Bile duct (tissue), 1 donor: Measurements from ENCODE around the genes SF3B6 and PFN4.

DNA sequence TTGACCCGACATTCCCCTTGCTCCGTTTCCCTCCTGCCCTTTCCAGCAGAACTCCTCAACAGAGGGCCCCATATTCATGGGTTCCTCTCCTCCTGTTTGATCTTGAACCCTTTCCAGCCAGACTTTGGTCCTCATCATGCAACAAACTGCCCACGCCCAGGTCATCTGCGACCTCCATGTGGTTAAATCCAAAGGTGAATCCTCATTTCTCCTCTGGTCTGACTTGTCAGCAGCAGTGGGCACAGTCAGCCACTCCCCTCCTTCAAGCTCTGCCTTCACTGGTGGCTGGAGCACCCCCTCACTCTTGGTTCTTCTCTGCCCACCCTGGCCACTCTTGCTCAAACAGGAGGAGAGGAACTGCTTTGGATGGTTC, 2.7 kb downstream of the HS1BP3 start:
- PRO-cap, result no peak

DNA sequence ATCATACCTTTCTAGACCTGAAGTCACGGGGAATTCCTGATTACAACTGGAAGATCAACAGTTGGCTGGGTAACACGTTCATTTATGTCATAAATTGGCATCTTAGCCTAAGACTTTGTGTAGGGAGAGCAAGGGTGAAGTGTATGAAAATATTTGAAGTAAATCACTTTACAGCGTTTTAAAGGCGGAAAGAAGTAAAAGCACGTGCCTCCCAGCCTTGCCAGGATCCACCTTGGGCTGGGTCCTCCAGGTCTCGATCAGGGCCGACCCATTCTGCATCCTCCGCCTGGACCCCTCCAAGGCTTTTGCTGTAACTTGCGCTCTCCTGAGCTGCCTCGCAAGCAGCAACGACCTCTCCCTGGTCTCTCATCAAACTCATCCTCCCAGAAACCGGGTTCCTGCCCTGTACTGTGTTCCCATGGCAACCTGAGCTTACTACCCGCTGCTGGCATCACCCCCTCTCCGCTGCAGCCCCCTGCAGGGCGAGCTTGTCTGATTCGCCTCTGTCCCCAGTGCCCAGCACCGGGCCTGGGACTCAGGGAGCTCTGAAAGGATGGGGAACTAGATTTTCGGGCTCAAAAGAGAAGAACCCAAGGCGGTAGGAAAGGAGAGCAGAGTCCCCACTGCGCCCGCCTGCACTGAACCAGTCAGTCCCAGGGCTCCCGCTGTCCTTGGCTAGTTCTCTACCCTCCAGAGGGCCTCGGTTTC, 611 bp downstream of the HS1BP3 start:
- PRO-cap, result no peak

DNA sequence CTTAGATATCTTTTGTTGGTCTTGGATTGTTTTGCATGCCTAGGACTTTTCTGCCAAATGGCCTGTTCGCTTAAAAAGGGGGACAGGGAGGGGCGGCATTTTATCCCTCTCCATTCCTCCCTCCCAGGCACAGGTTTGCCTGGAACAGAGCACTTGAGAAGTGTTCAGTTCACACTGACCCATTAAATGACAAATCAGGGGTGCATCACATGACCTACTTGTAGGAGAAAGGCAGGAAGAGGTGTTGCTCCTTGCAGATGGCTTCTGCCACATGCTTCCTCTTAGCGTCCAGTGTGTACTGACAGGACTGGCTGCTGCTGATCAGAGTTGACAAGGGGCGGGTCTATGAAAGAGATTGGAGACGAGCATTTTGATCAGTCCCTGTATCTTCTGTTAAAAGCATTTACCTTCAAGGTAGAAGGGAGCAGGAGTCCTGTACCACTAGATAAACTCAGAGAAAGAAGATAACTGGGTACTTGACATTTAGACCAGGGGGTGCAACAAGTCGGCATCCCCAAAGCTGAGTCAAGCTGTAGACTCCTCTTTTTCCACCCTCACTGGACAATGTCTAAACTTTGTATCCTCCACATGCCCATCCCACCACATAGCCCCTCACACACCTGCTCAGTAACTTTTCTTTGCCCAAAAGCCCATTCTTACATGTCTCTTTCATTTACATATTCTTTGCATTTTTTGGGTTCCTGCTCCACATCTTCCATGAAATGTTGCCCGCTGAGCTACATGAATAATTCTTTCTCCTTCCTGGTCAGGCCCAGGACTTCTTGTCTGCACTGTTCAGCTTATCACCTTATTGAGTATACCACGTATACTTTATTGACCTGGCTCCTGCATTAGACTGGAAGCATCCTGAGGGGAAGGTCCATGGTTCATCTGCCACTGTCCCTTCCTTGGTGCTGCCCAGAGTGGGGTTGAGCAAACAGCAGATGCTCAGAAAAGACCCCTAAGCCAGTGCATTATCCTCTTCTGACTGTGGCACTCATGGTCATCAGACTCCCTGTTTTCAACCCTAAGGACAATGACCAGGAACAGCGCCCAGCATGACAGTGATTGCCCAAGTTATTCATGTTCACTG, 8.2 kb downstream of the APOB start:
- PRO-cap, result no peak

DNA sequence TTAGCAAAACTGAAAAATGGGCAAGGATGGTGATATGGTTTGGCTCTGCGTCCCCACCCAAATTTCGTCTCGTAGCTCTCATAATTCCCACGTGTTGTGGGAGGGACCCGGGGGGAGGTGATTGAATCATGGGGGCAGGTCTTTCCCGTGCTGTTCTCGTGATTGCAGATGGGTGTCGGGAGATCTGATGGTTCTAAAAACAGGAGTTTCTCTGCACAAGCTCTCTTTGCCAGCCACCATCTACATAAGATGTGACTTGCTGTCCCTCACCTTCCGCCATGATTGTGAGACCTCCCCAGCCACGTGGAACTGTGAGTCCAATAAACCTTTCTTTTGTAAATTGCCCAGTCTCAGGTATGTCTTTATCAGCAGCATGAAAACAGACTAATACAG, 4.0 kb downstream of the APOB start:
- PRO-cap, result no peak

- PRO-cap, result no peak
These were observed 26.6 kb upstream of the TDRD15 start for GRCh38 chr2:21097092-21097652.

- PRO-cap, result no peak
These were observed 207.2 kb downstream of the TDRD15 start for GRCh38 chr2:21330695-21331540.

- PRO-cap, result no peak
These were observed 272.5 kb downstream of the TDRD15 start for GRCh38 chr2:21396169-21396802.

DNA sequence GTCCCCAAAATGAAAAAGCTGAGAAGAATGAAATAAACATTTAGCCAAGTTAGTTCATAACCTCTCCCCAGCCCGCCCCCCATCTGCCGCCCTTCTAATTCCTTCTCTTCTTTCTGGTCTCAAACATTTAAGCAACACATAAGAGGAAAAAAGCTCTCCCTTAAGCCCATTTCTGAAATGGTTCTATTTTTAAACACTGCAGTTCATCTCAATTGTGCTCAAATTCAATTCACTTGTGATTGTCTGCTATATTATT, 479.9 kb downstream of the TDRD15 start:
- PRO-cap, result no peak

DNA sequence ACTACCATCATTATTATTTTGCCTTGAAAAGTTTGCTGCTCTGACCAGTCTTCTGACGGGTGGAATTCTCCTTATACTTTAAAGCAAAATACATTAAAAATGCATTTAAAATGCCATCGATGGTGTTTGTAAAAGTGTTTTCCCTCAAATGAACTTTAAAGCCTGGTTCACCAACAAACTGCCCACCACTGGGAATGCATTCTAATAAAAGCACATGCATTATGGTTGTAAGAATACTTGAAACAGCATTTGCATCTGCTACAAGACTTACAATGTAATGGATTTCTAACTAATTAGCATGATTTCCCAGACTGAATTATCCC, 825.3 kb upstream of the KLHL29 start:
- PRO-cap, result no peak

DNA sequence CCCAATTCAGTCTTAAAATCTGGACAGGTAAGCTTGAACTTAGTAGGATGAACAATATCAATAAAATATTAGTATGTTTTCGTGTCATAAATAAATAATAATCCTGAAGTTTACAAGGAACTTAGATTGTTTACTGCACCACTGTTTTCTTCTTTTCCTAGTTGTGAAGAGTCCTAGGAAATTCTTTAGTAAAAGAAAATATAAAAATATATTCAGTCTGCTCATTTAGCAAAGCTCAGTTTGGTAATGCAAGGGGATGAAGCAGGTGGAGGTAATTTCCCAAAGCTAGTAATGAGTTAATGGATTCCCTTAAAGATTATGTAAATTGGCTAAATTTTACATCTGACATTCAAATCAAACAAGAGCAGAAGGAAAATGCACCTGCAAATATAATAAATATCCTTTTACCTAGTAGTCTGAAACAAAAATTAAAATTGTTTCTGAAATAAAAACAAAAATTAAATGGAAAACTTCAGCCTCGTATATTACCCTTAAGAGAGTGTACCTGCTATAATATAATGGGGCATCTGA, 562.6 kb upstream of the KLHL29 start:
- PRO-cap, result no peak

GRCh38 chr2:23287311-23287621, 97.7 kb upstream of the KLHL29 start:
- PRO-cap, result no peak

DNA sequence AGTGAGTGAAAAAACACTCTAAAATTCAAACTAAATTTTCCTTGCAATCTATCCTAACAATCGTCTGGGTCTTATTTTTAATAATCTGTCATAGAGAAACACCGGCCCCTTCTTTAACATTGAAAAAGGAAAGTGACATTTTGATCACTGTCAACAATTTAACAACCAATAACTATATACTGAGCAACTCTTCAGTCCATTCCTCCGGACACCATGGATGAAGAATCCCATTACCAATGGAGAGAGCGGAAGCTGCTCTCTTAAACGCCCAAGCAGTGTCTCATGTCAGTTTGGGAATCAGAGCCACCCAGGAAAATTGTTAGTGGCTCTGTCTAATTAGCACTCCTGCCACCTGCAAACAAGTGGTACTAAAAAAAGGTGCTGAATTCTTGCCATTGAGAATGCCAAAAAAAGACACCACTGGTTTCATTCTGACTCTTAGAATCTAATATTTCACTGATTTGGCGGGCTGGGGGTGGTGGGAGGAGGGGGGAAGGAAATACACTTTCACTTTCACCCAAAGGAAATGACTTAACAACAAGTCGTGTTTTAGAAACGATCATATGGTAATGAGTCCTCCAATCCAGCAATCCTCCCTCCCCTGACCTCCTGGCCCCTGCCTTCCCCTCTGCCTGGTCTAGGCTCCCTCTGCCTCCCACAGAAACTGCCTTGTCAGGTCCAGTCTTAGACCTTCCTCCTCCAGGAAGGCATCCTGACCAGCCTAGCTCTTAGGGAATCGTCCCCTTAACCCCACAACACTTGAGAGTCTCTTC, 4.5 kb upstream of the KLHL29 start:
- PRO-cap, result no peak

GRCh38 chr2:23405307-23405815, 20.4 kb downstream of the KLHL29 start:
- PRO-cap, result no peak

DNA sequence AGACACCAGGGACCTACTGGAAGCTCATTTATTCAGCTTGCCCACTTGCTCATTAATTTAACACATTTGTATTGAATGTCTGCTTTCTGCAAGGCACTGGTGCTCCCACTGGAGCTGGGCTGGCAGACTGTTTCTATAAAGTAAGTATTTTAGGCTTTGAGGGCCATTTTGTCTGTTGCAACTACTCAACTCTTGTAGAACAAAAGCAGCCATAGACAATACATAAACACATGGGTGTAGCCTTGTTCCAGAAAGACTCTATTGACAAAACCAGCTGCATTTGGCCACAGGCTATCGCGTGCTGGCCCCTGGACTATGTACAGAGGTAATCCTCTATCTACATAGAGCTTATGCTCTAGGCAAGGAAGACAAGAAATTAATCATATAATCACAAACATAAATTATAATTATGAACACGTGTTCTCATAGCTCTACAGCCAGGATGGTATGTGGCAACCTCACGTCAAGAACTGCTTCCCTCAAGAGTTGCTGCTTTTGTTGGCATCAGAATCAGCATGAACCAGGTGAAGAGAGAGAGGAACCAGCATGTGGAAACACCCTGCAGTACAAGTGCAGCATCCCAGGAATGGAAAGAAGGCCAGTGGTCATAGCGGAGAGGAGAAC, 73.3 kb downstream of the KLHL29 start:
- PRO-cap, result no peak

DNA sequence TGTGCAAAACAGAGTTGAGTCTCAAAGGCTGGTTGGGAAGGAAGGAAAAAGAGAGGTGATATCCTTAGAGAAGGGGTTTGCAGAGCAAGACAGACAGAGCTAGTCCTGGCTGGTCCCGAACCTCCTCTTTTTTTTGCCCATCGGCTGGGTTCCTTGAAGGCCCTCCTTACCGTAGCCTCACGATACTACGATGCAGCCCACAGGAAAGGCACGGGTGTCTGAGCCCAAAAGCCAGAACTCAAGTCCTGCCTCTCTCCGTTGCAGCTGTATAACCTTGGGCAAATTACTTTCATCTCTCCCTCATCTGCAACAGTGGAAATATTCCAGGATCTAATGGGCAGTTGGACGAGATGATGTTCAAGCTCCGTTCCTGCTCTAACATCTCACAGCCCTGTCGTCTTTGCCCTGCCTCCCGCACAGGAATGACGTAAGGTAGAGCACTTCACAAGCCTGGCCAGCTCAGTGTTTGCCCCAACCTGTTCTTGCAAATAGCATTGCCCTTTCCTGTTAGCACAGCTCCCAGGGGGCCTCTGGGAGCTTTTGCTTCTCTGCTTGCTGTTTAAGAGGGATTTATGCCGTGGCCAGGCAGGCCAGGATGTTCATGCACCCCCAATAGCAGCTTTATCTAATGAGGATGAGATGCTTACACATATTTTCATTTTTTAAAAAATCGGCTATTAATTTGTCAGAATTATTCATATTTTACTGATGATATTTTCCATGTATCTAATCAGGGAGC, 107.9 kb downstream of the KLHL29 start:
- PRO-cap, result no peak

- PRO-cap, result no peak
These were observed 628 bp downstream of the ATAD2B start for GRCh38 chr2:23926319-23926670.

GRCh38 chr2:24076178-24077120, at the start of gene SF3B6:
Gene SF3B6, minus strand, starts transcription at chr2:24076326.
- PRO-cap, result bidirectional peak, plus-strand start at chr2:24076447, minus-strand start at chr2:24076347; bidirectional peak, plus-strand start at chr2:24076979, minus-strand start at chr2:24076896

- PRO-cap, result unidirectional peak, minus-strand start at chr2:24077583
These were observed 1.3 kb upstream of the SF3B6 start for GRCh38 chr2:24077246-24078104.

GRCh38 chr2:24123097-24123583, at the start of gene PFN4:
Gene PFN4, minus strand, starts transcription at chr2:24123334.
- PRO-cap, result bidirectional peak, plus-strand start at chr2:24123300, minus-strand start at chr2:24123281; bidirectional peak, plus-strand start at chr2:24123504, minus-strand start at chr2:24123334

DNA sequence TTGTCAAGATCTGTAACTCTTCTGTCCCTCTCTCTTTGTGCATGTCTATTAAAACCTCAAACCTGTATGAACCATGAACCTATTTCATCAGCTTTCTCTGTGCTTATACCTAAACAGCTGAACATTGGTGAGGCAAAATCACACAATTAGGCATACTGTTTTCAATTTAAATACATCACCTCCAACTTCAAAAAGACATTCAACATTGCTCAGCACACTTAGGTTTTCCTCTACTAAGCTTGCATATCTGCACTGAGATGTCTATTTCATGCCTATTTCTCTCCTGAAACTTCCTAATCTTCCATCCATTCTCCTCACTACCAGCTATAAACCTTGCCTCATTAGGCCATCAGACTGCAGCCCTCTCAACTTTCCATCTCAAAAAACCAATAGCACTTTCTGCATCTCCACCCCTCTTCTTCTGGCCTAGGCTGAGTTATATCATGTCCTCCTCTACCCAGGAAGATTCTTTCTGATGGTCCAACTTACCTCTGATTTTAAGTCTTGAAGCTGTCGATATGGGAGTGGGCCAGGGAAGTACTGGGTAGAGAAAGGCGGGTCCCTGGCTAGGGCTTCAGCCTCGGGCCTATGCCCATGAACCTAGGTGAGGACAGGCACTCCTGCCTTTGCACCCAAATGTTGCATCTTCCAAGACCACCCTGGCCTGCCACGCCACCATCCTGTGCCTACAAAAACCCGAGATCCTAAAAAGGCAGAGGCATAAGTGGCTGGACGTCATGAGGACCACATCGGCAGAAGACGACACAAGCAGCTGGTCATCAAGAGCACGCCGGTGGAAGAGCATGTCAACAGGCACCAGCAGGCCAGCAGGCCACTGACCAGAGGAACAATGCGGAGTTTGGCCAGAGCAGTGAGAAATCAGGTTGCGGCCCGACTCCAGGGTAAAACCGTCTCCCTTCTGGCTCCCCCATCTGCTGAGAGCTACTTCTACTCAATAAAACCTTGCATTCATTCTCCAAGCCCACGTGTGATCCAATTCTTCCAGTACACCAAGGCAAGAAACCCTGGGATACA, 78.6 kb downstream of the ITSN2 start:
- PRO-cap, result no peak